Metastatic Liver Carcinoma in the Adrenal Gland (tissue), 2 donors: ENCODE results near the genes CHST7, NDUFB11 and ELK1.

- PRO-cap, 2 experiments = no peak in any of the 2 experiments
Observed at GRCh38 chrX:45504962-45505849, 304.5 kb upstream of the DIPK2B start.

- PRO-cap, 2 experiments = no peak in any of the 2 experiments
Observed at GRCh38 chrX:45743062-45743339, 542.3 kb upstream of the DIPK2B start.

DNA sequence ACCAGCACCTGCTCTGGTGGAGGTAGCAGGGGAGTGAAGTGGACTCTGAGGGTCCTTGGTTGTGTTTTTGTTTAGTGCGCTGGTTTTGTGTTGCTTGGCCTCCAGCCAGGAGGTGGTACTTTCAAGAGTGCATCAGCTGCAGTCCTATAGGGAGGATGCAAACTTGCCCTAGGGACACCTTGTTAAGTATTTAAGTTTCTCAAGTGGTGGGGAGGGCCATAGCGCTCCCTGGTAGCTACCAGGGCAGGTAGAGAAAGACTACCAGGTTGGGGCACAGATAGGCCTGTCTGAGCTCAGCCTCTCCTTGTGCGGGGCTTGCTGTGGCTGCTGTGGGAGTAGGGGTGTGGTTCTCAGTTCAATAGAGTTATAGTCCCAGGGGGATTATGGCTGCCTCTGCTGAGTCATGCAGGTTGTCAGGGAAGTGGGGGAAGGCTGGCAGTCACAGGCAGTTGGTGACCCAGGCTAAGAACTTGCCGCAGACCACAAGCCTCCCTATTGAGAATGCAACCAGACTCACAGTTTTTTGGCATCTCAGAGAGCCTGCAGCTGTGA, 267.0 kb upstream of the KRBOX4 start:
- PRO-cap, 2 experiments = no peak in any of the 2 experiments

DNA sequence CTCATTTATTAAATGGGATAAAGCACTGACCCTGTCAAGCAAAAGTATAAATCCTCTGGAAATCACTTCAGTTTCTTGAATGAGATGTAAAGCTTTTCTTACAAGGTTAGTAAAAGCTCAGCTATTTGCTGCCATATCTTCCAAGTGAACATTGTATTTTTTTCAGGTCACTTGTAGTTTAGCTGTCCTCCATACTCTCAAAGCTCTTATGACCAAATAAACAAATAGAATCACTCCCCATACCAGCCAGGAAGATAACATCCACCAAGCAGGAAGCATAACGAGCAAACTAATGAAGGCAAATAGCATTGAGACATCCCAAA, 9.2 kb downstream of the KRBOX4 start:
- PRO-cap, 2 experiments = no peak in any of the 2 experiments

DNA sequence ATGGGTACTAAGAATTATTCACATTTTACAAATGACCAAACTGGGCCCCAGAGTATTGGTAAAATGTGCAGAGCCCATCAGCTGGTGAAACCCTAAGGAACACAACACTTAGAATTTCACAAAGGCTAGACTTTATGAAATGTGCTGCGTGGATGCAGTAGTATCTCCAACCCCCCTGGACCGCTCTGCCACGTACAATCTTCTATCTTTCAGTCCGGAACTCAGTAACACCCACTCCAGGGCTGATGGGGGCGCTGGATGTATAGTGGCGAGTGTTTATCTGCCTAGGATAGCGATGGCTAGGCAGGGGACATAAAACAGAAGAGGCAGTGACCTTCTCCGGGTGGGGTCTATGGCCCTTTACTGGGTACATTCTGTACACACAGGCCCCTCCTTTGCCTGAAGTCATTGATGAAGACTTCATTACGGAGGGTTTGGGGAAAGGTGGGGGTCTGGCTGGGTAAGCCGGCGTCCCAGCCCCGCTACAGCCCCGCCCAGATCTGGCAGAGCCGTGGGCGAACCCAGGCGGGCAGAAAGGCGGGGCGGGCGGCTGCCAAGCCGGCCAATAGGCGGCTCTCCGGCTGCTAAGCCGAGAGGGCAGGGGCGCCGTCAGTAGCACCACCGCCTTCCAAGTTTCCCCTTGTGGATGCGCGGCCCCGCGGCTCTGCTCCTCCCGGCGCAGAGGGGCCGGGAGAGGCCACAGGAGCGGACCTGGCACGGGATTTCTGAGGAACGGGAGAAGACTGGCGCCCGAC, at the start of gene CHST7:
TSS of gene CHST7 (plus strand) at position 612 of the 755 bp plus-strand sequence.
- PRO-cap, 2 experiments = peak in 1 of 2 experiments; most common plus-strand start position 584 of the sequence (in 1); most common minus-strand start position 502 of the sequence (in 1)

DNA sequence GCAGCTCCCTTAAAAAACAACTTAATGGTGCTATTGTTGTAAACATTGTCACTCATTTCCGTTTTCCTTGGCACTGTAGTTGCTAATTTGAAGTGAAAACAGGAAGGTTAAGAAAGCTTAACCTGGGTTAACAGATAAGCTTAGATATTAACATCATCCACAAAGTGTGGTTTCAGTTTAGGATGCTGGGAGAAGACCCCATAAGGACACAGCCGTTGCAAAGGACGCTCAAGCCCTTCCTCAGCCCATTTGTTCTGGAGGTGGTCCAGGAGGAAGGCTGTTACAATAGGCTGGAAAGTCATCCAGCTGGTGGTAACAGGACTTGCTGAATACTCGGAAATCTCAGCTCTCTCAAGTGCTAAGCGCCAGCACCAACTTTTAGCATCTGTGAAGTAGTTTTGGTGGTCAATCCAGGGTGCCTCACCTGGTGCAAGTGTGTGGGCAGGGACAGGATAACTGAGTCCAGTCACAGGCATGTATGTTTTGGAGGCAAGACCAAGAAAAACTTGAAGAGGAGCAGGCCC, 14.2 kb downstream of the CHST7 start:
- PRO-cap, 2 experiments = no peak in any of the 2 experiments

GRCh38 chrX:46754346-46755191, 4.3 kb downstream of the SLC9A7 start:
- PRO-cap, 2 experiments = no peak in any of the 2 experiments

GRCh38 chrX:46838153-46838706, 1.4 kb downstream of the RP2 start:
- PRO-cap, 2 experiments = no peak in any of the 2 experiments

GRCh38 chrX:46918274-46918966, 6.2 kb downstream of the JADE3 start:
- PRO-cap, 2 experiments = peak in 1 of 2 experiments; most common minus-strand start chrX:46918569 (in 1)

GRCh38 chrX:46965246-46965833, 53.1 kb downstream of the JADE3 start:
- PRO-cap, 2 experiments = no peak in any of the 2 experiments

GRCh38 chrX:47112219-47113078, 32.1 kb downstream of the NDUFB11 start:
- PRO-cap, 2 experiments = no peak in any of the 2 experiments

DNA sequence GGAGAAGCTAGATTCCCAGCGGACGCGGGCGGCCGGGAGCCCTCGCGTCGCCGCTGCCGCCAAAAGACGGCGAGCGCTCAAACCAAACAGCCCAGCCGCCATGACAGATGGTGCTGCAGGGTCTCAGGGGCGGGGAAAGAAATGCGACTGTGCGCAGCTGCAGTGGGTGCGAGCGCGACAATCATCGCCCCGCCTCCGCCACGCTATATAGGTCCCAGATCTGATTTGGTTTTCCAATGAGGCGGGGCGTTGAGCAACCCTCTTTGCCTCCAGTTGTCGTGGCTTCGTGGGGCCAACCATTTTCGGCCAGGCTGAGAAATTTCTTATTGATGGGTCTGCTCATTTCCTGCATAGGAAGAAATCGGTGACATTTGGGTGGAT, at the start of gene NDUFB11:
TSS of gene NDUFB11 (minus strand) at position 125 of the 381 bp plus-strand sequence.
- PRO-cap, 2 experiments = peak in 2 of 2 experiments; most common plus-strand start position 236 of the sequence (in 2); most common minus-strand start position 142 of the sequence (in 1)

DNA sequence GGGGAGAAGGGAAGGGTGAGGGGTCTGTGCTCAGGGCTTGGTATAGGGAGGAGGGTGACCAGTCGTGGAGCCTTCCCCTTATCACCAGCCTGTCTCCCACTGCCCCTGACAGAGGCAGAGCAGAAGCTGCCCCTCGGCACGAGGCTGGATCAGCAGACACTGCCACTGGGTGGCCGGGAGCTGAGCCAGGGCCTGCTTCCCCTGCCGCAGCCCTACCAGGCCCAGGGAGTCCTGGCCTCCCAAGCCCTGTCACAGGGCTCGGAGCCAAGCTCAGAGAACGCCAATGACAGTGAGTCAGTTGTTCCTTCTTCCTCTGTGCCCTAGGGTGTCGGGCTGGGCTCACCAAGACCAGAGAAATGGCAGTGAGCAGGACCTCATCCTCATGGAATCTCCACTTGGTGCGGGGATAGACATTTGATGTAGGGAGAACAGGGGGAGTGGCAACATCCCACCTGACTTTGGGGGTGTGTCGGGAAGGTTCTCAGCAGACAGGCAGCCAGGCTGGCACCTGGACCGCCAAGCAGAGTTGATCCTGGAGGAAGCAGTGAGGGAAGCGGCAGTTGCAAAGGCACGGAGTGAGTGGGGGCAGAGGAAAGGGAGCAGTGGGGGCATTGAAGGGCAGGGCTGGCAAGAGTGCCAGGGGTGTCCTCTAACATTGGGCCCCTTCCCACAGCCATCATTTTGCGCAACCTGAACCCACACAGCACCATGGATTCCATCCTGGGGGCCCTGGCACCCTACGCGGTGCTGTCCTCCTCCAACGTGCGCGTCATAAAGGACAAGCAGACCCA, 14.2 kb upstream of the UBA1 start:
- PRO-cap, 2 experiments = no peak in any of the 2 experiments

DNA sequence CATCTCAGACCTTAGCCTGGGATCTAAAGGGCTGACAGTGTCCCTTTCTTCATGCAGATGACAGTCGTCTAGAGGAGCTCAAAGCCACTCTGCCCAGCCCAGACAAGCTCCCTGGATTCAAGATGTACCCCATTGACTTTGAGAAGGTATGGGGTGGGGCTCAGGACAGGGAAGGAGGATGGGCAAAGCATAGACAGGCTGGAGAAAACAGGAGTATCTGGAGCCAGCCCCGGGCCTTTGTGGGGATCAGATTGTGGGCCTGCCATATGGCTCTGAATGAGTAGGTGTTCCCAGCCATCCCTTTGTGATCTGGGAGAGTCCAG, 6.2 kb upstream of the CDK16 start:
- PRO-cap, 2 experiments = no peak in any of the 2 experiments

- PRO-cap, 2 experiments = no peak in any of the 2 experiments
Observed at GRCh38 chrX:47216863-47217399, 1.6 kb upstream of the CDK16 start.

DNA sequence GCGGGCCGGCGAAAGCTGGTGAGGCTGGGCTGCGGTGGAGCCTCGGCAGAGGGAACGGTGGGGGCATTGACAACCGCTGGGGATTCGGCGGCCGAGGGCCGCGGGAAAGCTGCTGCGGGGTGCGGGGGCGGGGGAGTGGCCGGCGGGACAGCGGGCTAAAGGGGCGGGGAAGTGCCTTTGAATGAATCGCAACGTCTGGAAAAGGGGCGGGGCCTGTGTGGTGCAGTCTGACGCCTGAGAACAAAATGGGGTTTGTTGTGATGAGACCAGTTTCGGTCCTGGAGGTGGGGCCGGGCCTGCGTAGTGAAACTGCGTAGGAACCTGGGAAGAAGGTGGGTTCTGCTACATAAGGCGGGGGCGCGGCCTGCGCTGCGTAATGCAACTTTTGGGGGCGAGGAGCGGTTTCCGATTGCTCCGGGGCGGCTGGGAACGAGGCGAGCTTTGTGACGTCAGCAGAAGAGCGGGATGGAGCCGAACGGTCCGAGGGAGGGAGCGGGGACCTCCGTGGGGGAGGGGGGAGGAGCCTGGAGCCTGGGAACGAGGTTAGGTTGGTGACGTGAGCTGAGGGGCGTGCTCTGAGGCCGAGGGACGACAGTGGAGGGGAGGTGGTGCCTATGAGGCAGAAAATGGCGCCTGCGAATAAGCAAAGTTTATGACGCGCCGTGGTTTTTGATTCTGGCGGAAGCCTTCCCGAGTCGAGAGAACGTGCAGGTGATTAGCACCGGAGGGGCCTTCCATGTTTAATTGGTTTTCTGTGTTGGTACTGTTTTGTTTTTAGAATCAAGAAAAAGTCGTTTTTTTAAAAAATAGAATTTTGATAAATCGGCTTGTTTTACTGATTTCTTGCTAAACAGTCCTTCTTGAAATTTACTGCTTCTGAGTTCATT, 636 bp downstream of the USP11 start:
- PRO-cap, 2 experiments = peak in 2 of 2 experiments; most common plus-strand start position 571 of the sequence (in 2); most common minus-strand start position 108 of the sequence (in 1)

DNA sequence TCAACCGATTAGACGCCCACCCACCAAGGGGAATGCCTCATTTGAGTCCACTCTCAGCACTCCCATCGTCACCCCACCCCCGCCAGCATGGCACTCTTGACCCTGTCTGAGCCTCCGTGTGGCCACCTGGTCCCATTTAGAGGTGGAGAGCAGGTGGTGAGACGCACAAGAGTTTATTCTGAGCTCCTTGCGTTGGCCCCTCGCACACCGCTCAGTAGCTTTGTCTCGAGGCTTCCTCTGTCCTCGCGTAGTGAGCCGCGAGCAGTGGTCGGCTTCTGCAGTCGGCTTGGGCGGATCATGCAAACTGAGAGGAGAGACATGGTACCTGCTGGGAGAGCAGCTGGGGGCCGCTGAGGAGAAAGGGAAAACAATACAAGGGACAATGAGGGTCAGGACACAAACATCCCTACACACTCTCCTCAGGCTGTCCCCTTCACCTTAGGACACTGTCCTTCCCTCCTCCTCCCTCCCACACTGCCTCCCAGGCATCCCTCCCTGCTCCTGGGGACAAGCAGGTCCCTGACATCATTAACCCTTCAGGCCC, 48.3 kb upstream of the ZNF157 start:
- PRO-cap, 2 experiments = no peak in any of the 2 experiments

- PRO-cap, 2 experiments = no peak in any of the 2 experiments
Observed at GRCh38 chrX:47358452-47358903, 11.9 kb upstream of the ZNF157 start.

GRCh38 chrX:47566460-47567473, 5.8 kb downstream of the ARAF start:
- PRO-cap, 2 experiments = no peak in any of the 2 experiments

DNA sequence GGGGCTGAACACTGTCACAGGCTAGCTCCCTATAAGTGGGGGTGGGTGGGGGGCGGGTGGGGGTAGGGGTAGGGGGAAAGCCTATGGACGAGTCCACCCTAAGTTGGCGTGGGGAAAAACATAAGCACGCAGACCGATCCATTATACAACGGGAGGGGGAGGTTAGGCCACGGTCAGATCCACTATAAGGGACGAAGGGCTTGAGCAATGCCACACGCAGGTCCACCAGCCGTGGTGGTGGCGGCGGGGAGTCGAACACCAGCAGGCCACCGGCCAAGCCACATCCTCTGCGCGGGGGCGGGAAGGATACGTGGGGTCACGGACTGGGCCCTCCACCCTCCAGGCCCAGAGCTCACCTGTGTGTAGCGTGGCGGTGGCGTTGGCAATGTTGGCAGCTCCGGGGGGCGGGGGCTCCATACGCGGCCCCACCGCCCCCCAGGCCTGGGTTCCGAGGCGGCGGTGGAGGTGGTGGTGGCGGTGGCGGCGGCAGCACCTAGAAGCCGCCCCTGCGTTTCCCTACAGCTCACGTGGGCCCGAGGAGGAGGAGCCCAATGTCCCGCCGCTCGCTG, at the start of gene ELK1:
TSS of gene ELK1 (minus strand) at position 497 of the 569 bp plus-strand sequence.
- PRO-cap, 2 experiments = peak in 2 of 2 experiments; most common minus-strand start position 518 of the sequence (in 2)